Cardiac muscle cell (in vitro differentiated cells and primary cell): ENCODE measurements around a stretch of chr2.

- RAMPAGE, long total RNA = no peak
- RRBS = no CpG with 5 or more reads among the region's 2 CpGs
Measured at GRCh38 chr2:60519287-60519556, 34.2 kb downstream of the BCL11A start.

GRCh38 chr2:60544004-60544569 is 9.4 kb downstream of the BCL11A start:
- RAMPAGE, long total RNA = no peak
- RRBS = no CpG with 5 or more reads among the region's 7 CpGs

- RAMPAGE, long total RNA = start-site peak on the minus strand at chr2:60550901-60550948, 35 and 63 reads in 2 replicates
- RRBS = 3% methylated on average over 43 of the region's 71 CpGs
Measured at GRCh38 chr2:60550153-60551165, 3.0 kb downstream of the BCL11A start.

GRCh38 chr2:60840820-60841434 is 40.4 kb upstream of the REL start:
- RAMPAGE, long total RNA = no peak
- RRBS = no CpG with 5 or more reads among the region's 8 CpGs

- RAMPAGE, long total RNA = no peak
- RRBS = no CpG with 5 or more reads among the region's 3 CpGs
Measured at GRCh38 chr2:60899525-60899856, 18.1 kb downstream of the REL start.

DNA sequence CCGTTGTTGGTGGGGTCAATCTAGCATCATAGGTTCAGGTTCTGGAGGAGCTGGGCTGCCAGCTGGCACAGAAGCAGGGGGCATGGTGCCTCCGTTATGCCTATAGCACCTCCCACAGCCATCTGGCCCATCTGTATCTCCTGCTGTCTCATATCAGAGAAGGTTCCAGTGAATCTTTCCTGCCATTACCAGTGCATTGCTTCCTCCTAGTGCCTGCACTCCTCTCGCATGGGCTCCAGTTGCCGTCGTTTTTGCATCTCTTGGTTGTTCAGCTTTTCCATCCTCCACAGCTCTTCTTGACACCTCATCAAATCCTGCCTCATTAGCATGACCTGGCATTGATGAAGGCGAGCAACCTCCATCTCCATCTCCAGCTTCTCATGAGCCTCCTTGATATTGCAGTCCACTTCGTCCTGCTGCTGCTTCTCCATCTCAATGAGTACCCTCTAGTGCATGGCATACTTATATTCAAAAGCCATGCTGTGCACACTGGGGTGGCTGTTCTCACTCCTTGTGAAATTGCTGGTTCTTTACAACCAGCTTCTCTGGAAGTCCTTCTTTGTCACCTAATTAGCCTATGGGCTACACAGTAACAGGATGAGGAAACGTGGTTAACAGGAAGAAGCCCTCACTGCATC is 55.7 kb downstream of the REL start:
- RAMPAGE, long total RNA = no peak
- RRBS = no CpG with 5 or more reads among the region's 8 CpGs

GRCh38 chr2:61179569-61180489 is 17.8 kb downstream of the C2orf74 start:
- RAMPAGE, long total RNA = no peak
- RRBS = no CpG with 5 or more reads among the region's 13 CpGs

GRCh38 chr2:61186993-61187633 is 25.1 kb downstream of the C2orf74 start:
- RAMPAGE, long total RNA = no peak
- RRBS = no CpG with 5 or more reads among the region's 5 CpGs

GRCh38 chr2:61205099-61205611 is 43.2 kb downstream of the C2orf74 start:
- RAMPAGE, long total RNA = no peak
- RRBS = no CpG with 5 or more reads among the region's 8 CpGs

DNA sequence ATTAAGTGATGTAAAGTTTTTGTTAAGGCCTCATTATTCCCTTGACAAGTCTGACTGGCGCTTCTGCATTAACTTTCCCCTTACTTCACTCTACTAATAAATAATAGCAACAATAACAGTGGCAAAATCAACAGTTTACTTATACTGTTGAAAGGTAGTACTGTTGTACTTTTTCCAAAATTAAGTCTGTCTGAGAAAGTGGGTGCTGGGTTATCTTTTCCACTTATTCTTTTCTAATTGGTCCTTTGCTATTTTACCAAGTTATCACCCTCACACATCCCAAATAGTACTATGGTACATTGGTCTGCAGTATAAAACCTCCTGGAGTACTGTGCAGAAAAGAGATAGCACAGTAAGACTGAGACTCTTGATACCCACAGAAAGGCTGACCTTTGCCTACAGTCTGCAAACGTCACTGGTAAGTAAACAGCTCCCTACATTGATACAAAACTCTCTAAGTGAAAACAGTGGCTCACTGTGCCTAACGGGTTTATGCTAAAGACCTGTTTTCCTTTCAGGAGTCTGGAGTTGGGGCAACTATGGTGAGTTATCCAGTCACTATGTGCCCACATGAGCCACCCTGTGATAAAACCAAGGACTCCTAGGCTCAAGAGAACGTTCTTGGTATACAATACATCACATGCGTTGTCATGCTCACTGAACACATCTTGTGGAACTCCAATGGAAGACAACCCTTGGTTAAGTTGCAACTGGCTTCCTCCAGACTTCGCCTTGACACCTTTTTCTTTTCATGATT is 104.6 kb downstream of the C2orf74 start:
- RAMPAGE, long total RNA = no peak
- RRBS = no CpG with 5 or more reads among the region's 6 CpGs

DNA sequence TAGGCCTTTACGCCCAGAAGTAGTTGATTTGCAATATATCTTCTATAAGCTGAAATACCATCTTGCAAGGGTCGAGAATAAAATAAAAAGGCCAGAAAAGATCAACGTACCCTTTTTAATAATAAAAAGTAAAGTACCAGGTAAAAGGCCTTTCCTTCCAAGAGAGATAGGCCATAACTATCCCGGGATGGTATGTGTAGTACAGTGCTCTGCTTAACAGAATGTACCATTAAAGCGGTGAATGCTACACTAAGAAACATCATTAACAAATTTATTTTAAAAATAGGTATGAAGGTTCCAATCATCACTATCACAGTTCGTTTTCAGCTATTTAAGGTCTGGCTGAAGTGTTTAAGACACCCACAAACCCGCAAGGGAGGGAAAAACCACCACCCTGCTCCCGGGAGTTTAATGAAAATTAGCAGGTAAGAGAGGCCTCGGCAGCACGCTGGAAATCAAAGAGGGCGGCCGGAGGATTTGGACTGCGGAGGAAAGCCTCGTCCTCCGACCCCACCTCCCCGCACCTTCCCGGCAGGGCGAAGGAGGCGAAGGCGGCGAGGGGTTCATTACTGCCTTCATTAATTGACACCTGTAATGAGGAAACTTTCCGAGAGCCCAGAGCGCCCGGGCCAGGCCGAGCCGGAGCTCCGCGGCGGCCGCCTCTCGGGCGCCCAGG is 964 bp downstream of the USP34 start:
- RAMPAGE, long total RNA = no peak
- RRBS = 2% methylated on average over 24 of the region's 32 CpGs

DNA sequence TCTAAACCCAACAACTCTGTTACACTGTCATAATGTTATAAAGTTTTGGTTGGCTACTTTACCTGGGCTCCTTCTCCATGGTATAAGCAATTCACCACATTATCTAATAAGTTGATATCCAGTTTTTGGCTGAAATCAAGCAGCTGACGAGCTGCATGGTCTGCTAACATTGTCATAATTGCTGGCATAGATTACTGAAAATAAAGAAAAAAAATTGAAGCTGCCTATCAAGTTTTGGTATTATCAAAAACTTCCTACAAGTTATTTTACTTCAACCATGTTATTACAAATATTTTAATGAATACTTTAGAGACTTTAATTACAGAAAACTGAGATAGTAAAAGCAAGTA is 4.5 kb downstream of the XPO1 start:
- RAMPAGE, long total RNA = no peak
- RRBS = no CpG with 5 or more reads among the region's 1 CpG

DNA sequence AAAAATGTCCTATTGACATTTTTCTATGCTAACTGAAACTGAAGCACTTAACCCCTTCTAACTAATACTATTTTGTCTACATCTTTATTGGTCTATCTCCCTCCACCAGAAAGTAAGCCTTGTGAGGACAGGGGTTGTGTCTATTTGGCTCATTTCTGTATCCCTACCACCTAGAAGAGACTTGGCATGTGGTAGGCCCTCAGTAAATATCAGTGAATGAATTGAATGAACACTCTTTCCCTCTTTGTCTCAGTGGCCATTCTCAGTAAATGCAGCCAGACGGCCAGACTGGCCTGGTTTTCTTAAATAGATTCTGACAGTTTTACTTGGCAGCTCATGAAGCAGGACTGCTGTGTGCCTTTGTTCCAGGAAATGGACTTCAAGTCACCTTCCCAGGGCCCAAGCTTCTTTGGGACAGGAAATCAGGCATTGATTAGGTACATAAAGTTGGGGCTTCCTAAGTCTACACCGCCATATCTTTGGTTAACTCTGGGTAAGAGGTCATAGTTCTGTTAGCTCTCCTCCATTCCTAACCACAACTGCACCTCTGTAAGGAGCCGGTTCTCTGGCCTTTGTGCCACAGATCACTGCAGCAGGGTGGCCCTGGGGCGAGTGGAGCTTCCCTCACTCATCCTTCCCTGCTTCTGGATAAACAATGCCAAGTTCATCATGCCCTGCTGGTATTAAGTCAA is 122.3 kb upstream of the XPO1 start:
- RAMPAGE, long total RNA = no peak
- RRBS = no CpG with 5 or more reads among the region's 4 CpGs

GRCh38 chr2:61775840-61776405 is 77.9 kb downstream of the FAM161A start:
- RAMPAGE, long total RNA = no peak
- RRBS = no CpG with 5 or more reads among the region's 4 CpGs

GRCh38 chr2:61776515-61777051 is 77.3 kb downstream of the FAM161A start:
- RAMPAGE, long total RNA = no peak
- RRBS = no CpG with 5 or more reads among the region's 3 CpGs

- RAMPAGE, long total RNA = no peak
- RRBS = no CpG with 5 or more reads among the region's 10 CpGs
Measured at GRCh38 chr2:62295949-62296555, 100.1 kb downstream of the B3GNT2 start.

GRCh38 chr2:62307708-62308031 is 111.8 kb downstream of the B3GNT2 start:
- RAMPAGE, long total RNA = no peak
- RRBS = no CpG with 5 or more reads among the region's 7 CpGs

DNA sequence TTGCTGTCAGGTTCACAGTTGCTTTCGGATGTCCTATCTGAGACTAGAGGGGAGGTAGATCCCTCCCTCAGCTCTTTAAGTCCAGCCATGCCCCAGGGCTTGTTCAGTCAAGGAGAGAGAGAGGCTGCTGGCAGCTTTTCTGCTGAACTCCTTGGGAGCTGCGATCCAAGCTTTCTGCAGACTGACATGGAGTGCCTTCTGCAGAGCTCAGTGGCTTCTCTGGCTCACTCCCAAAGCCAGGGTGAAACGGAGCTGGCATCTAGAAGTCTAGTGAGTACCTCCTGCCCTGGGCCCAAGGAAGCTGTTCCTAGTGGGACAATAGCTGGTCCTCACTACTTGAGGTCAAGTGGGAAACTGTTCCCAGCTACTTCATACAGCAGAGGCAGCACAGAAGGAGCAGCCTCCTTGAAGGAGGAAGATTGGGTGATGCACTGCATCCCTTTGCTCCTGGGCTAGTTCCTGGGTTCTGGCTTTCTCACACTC is 62.5 kb downstream of the TMEM17 start:
- RAMPAGE, long total RNA = no peak
- RRBS = no CpG with 5 or more reads among the region's 3 CpGs

- RAMPAGE, long total RNA = no peak
- RRBS = no CpG with 5 or more reads among the region's 3 CpGs
Measured at GRCh38 chr2:62478069-62478504, 27.9 kb downstream of the TMEM17 start.

- RAMPAGE, long total RNA = no peak
- RRBS = no CpG with 5 or more reads among the region's 2 CpGs
Measured at GRCh38 chr2:62641222-62641975, 64.1 kb upstream of the EHBP1 start.